Sciatic nerve (tissue), 1 donor: ENCODE data around the genes BIRC5 and DNAH17.

- PRO-cap, result no peak
These were observed 20.5 kb downstream of the TMC6 start for GRCh38 chr17:78108019-78108561.

DNA sequence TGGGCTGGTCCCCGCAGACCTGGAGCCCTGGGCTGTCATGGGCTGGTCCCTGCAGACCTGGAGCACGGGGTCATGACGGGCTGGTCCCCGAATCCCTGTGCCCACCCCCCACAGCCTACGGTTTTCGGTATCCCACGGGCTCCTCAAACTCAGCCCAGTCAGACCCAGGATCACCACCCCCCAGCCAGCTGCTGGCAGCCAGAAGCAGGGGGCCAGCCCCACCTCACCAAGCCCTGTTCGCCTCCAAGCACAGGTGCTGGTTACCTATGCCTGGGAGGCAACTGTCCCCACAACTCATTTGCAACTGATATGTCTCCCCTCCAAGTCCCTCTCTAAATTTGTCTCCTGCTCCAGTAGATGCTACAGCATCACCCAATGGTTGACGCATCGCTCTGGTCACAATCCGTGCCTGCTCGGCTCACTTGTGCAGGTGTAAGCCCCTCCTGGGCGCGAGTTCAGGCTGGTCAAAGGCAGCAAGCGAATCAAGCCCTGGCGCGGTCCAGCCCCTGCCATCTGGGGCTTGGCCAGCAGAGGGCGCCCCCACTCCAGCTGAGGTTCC is 16.2 kb downstream of the TMC6 start:
- PRO-cap, result no peak

GRCh38 chr17:78113802-78114833 is 14.4 kb downstream of the TMC6 start:
- PRO-cap, result no peak

DNA sequence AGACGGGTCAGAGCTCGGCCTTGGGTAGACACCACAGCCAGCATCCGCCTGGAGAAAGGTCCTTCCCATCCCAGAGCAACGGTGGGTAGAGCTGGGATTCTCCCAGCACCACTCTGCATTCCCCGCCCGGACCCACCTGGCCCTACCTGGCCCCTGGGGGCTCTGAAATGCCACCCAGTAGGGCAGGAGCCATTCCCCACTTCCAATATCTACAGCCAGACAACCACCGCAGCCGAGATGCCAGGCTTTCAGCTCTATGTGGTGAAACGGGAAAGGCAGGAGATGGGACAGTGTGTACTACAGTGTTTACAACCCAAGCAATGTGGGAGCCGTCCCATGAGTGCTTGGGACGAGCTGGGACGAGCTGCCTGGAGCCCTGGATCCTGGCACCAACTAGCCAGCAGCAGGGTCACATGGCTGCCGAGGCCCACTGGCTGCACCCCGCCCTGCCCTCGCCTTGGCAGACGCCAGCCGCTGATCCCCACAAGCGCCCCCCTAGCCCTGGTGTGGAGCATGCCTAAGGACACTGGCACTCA is 13.7 kb downstream of the TMC6 start:
- PRO-cap, result no peak

DNA sequence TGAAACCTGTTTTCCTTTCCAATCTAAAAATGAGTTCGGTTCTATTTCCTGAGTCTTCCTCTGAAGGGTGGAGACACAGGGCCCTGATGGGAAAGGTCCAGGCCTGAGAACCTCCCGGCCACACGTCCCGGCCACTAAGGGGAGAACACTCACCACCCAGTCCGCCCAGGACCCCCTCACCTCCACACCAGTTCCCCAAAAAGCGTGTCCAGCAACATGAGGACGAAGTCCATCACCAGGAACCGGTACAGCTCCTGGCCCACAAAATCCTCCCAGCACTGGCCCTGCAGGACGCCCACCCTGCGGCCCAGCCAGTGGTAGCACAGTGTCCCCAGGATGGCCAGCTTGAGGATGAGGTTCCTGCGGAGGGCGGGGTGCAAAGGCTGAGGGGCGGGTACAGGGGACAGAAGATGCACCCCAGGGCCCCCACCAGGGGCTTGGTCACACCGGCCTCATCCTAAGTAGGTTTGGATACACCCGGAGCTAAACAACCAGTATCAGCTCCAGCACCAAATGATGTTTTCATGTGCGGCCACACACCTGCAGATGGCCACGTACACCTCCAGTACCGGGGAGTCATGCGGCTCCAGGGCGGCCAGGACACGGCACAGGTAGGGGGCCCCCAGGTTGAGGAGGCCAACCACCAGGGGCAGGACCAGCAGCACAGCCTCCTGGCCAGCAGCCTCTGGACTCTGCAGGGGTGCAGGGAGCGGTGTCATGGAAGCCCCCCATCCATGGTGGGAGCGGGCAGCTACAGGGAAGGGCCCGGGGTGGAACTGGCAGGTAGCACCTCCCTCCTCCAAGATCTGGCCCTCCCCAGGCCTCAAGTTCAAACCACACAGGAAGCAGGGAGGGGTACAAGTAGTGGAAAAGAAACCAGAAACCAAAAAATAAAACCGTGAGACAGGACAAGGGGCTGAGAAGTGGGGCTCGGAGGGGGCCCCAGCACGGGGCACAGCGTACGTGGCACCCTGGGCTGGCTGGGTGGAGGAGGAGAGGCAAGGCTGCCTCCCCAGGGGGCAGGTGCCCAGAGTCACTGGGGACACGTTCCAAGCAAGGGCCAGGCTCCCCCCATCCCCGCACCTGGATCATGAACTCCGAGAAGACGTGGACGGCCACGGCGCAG is 7.7 kb downstream of the TMC6 start:
- PRO-cap, result unidirectional peak, plus-strand start at position 919 of the sequence

- PRO-cap, result unidirectional peak, minus-strand start at chr17:78169554
These were observed 1.1 kb downstream of the SYNGR2 start for GRCh38 chr17:78169371-78170074.

GRCh38 chr17:78213939-78215075 is at the start of gene BIRC5:
TSS of gene BIRC5 (plus strand) at chr17:78214253.
- PRO-cap, result unidirectional peak, plus-strand start at chr17:78214293

DNA sequence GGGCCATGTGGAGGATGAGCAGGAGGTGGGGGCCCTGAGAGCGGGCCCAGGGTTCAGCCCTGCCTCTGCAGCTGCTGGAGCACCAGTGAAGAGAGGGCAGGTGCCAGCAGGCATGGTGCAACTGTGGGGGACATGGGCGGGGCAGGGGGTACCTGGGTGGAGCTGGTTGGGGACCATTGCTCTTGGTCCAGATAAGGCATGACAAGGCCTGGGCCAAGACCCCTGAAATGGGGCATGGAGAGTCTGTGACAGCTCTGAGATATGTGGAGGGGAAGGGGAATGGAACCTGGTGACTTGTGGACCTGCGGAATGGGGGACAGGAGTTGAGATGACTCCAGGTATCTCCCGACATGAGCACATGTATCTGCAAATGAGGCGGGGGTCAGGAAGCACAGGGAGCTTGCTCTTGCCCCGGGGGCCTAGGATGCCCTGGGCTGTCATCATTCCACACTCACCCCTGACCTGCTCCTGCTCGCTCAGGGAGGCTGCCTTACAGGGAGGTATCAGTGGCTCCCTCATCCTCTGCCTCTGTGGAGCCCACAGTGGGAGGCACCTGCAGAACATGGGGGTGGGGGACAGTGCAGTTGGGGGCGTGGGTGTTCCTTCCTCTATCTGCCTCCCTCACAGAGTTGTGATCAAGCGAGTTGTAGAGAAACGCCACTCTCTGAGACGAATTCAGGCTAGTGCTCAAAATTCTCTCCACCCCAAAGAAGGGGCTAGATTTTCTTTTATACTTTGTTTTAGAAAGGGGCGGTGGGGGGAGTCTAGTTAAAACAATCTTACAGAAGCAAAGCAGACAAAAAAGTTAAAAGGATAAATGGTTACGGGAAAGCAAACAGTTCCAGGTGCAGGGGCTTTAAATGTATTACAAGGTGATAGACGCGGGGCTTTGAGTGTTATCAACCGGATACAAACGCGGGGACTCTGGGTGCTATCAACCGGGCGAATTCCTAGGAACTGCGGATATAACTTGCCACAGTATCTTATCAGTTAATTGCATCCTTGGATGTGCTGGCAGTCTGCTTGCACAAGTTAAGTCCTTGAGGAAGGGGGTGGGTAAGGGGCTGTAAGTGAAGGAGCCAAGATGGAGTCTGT is 40.3 kb downstream of the TMEM235 start:
- PRO-cap, result no peak

- PRO-cap, result no peak
These were observed 60.5 kb downstream of the TMEM235 start for GRCh38 chr17:78291989-78292265.

- PRO-cap, result bidirectional peak, plus-strand start at chr17:78351701, minus-strand start at chr17:78351518; bidirectional peak, plus-strand start at chr17:78351873, minus-strand start at chr17:78351876
These were observed 8.3 kb downstream of the SOCS3 start for GRCh38 chr17:78351382-78352158.

DNA sequence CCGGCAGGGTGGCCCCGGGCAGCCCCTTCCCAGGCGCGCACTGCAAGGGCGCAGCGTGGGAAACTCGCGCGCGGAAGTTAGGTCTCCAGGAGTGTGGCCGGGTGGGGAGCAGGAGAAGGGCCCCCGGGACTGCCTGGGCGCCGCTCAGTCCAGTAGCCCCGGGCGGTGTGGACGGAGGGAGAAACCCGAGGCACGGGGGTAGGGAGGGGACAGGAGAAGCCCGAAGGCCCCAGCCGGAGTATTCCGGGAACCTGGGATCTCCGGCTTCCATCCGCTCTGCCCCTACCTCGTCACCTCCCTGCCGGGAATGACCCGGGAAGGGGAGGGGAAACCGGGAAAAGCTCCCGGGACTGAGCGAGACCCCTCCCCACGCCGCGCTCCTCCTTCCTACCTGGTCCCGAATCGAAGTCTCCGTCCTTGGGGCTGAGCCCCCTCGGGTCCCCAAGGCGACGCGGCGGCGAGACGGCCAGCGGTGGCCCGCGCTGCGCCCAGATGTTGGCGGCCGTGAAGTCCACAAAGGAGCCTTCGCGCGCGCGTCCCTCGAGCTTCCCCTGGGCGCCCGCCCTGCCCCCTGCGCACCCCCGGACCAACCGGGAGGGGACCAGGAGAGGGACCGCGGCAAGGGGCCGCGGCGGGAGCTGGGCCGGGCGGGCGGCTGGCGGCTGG is 385 bp downstream of the SOCS3 start:
- PRO-cap, result bidirectional peak, plus-strand start at position 155 of the sequence, minus-strand start at position 309 of the sequence

DNA sequence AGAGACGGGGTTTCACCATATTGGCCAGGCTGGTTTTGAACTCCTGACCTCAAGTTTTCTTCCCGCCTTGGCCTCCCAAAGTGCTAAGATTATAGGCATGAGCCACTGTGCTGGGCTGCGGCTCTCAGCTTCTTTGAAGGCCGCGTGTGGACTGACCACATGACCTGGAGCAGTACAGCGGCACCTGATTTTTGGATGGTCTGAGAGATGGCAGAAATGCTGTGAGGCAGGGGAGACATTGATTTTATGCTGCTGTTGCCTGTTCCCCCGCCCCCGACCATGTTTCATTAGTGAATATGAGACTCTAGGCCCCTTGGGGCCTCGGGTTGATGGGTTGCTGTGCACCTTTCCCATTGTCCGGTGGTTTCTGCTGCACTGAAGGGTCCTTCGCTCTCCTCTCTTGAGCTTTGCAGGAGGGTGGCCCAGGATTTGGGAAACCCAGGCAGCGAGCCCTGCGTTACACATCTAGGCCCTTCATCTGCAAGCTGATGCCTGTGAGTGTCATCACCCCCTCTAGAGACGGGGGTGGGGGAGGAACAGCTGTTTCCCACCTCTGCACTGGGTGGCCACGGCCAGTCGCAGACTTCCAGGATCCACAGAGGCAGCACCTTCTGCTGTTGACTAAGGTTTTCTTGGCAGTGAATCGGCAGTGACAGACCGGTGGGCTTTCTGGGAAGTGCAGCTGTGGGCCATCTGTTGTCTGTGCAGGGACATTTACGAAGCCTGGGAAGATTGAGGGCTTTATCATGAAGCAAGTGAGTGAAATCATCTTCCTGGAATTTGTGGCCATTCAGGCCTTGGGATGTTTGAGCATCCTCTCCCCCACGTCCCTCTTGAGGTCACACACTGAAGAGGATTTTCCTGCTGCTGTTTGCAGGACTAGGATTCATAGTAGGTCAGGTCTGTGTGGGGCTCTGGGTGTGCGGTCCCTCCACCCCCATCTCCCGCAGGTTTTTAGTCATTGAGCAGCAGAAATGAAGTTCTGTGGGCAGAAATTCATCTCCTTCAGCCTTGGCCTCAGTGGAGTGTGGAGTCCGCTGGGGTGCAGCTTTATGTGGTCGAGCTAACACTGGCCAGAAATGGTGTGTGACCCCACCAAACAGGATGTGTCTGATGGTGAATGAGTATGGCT is 11.7 kb downstream of the PGS1 start:
- PRO-cap, result bidirectional peak, plus-strand start at position 899 of the sequence, minus-strand start at position 613 of the sequence

DNA sequence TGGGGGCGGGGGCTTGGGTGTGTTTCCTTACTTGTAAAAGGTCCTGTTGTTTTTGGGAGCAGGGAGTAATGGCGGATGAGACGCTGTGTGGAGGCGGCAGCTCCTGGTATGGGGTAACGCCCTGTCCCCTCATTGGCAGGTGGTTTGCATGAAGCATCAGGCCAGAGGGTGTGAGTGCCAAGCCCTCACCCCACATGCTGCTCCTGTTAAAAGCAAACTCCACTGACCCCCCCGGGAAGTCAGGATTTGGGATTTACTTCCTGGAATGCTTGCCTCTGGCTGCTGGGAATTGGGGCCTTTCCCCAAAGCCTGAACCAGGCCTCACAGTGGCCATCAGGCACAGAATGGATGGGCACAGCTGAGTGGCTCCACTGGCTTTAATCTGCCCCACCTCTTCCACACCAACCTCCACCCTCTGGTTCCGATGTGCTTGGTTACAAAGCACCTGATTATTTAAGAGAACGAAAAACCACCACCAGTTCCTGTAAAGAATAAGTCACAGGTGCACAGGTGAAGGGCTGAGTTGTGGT is 45.0 kb downstream of the PGS1 start:
- PRO-cap, result no peak

GRCh38 chr17:78425810-78426901 is 47.7 kb downstream of the PGS1 start:
- PRO-cap, result no peak

GRCh38 chr17:78493319-78493881 is 83.8 kb downstream of the DNAH17 start:
- PRO-cap, result no peak

DNA sequence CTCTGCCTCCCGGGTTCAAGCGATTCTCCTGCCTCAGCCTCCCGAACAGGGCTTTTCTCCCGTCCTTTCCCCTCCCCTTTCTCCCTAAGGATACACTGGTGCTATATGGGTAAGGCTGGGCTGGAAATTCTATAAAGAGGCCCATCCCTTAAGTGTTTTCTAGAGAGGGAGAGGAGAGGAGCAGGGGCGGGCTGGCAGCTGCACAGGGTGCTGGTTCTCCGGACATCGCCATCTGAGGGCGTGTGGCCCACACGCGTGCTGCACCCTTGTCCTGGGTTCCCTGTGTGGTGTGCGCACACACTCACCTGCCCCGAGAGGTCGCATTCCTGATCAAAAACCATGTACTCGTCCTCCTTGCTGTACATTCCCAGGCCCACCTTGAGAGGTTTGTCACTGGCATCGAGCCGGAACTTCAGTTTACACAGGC is 72.2 kb downstream of the DNAH17 start:
- PRO-cap, result no peak

DNA sequence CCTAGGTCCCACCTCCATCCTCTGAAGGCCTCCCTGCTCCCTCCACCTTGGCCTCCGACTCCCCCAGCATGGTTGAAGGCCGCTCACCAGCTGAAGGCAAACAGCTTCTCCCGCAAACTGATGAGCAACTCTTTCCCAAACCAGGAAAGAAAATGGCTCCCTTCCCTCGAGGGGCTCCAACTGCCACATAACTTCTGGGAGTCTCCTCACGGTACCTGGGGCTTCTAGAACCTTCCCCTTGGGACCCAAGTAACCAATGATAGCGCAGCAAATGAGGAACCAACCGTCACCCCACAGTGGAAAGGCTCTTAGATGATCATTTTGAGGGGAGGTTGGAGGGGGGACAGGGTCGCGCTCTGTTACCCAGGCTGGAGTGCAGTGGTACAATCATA is at the start of gene DNAH17:
Gene DNAH17 (minus strand): TSS at position 189 of the 392 bp plus-strand sequence.
- PRO-cap, result no peak

DNA sequence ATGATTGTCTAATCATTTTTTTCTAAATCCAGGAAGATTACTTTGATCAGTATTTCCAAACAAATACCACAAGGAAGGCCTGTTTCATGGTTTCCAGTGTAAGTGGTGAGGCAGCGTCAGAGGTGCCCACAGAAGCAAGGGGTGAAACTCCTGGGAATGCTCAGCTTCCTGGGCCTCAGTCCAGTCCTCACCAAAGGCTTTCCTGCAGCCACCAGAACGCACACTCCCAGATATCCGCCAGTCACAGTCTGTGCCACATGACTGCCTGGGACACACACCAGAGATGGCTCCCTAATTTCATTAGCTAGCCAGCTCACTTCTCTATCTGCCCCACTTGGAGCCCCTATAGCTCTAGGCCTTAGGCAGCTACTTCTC is 77.1 kb downstream of the CYTH1 start:
- PRO-cap, result no peak

DNA sequence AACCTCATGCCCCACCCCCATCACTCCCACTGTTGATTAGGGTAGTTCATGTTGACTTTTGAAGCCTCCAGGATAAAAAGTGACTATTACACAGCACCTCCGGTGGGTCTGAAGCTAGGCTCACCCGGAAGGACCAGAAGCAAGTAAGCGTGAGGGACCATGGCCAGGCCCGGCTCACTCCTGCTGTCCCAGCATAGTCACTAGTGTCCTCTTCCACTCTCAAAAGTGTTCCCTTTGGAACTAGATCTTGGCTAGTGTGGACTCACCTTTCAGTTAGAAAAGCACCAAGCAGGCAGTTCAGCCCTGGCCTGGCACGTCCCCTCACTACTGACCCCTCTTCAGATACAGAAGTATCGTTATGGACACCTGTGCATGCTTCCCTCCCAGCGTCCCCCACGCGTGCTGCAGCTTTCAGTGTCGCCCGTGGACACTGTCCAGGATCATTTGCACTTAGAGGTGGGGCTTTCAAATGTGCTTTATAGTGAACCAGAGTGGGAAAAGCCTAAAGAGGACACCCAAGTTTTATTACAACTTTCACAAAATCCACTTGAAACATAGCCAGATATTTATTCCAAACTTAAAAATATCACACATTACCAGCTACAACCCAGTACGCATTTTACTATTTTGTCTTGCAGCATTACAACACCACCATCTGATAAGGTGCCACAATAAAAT is 46.7 kb downstream of the CYTH1 start:
- PRO-cap, result no peak

DNA sequence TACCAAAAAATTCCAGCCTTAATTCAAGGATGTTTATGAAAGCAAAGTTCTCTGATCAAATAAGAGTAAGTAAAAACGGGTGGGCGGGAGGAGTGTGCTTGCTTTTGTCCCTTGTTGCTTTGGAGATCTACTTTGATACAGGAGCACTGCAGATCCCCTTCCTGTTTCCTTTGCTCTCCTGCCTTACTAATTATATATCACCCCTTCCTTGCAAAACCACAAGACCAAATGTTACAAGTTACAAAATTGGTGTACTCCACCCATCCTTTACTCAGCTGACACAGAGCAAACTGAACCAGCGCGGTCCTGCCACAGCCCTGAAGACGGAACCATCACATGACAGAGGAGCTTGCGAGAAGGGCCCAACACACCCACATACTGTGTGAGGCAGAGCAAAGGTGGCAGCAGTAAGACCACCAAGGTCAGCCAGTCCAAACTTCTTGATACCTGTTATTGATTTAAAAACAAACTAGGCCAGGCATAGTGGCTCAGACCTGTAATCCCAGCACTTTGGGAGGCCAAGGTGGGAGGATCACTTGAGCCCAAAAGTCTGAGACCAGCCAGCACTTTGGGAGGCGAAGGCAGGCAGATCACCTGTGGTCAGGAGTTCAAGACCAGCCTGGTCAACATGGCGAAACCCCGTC is 33.3 kb downstream of the CYTH1 start:
- PRO-cap, result bidirectional peak, plus-strand start at position 342 of the sequence, minus-strand start at position 167 of the sequence